SK-N-DZ (cell line): ENCODE measurements around the gene SDHAF2.

RAMPAGE:
- cytosol, long total RNA: no peak
- nucleus, long total RNA: no peak
Measured at GRCh38 chr11:61153158-61153638, 8.0 kb downstream of the VPS37C start.

DNA sequence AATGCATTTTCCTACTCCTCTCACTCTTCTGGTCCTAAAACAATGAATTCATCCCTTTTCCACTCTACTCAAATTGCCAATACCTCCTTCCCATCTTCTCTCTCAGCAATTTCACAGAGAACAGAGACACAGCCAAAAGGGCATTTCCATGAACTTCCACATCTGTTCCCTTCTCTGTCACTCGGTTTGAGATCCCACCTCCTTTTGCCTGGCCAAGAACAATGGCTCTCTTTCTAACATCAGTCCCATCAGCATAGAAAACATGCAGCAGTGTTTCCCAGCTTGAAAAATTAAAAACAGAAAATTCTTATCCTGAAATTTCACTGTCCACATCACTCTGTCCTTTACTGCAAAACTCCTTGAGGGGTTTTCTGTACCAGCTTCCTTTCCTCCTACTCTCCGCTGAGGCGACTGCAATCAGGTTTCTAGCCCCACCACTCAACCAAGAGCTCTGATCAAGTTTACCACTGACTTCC, 11.8 kb upstream of the VWCE start:
RAMPAGE:
- cytosol, long total RNA: no peak
- nucleus, long total RNA: no peak

DNA sequence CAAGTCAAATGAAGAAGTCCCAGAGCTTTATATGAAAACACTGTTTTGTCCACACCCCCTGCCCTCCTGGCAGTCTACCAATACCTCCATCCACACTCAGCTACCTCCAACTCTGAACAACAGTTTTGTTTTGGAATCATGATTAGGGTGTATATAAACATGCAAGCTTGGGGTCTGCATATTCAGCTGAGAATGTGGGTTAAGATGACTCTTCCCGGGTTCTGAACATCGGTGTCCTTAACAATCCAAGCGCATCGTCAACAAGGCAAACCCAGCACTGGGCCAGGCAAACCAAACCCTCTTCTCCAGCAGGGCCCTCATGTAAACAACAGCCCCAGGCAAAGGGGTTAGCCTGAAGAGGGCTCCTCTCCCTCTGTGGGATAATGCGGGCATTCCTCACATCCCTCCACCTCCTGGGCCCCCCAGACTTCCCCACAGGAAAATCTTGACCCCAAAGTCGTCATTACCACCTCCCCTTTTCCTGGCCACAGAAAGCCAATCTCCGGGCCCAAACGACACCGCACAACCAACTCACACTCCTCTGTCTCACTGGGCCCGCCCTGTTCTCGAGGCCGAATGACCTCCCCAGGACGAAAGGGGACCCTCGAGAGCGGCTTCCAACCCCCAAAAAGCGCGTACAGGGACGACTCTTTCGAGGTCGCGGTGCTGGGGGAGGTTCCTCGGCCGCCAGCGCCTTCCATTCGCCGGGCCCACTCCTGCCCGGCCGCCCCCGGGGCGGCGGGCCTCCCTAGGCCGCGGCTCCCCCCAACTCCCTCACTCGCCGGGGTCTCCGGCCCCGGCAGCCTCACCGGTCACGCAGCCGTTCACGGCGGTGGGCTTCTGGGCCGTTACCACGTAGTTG, 575 bp downstream of the DDB1 start:
RAMPAGE:
- cytosol, long total RNA: no peak
- nucleus, long total RNA: no peak

GRCh38 chr11:61334310-61334879, 1.4 kb downstream of the TKFC start:
RAMPAGE:
- cytosol, long total RNA: no peak
- nucleus, long total RNA: no peak

GRCh38 chr11:61334880-61335641, 2.0 kb downstream of the TKFC start:
RAMPAGE:
- cytosol, long total RNA: no peak
- nucleus, long total RNA: no peak

GRCh38 chr11:61416083-61416713, 13.6 kb downstream of the CPSF7 start:
RAMPAGE:
- cytosol, long total RNA: no peak
- nucleus, long total RNA: no peak

DNA sequence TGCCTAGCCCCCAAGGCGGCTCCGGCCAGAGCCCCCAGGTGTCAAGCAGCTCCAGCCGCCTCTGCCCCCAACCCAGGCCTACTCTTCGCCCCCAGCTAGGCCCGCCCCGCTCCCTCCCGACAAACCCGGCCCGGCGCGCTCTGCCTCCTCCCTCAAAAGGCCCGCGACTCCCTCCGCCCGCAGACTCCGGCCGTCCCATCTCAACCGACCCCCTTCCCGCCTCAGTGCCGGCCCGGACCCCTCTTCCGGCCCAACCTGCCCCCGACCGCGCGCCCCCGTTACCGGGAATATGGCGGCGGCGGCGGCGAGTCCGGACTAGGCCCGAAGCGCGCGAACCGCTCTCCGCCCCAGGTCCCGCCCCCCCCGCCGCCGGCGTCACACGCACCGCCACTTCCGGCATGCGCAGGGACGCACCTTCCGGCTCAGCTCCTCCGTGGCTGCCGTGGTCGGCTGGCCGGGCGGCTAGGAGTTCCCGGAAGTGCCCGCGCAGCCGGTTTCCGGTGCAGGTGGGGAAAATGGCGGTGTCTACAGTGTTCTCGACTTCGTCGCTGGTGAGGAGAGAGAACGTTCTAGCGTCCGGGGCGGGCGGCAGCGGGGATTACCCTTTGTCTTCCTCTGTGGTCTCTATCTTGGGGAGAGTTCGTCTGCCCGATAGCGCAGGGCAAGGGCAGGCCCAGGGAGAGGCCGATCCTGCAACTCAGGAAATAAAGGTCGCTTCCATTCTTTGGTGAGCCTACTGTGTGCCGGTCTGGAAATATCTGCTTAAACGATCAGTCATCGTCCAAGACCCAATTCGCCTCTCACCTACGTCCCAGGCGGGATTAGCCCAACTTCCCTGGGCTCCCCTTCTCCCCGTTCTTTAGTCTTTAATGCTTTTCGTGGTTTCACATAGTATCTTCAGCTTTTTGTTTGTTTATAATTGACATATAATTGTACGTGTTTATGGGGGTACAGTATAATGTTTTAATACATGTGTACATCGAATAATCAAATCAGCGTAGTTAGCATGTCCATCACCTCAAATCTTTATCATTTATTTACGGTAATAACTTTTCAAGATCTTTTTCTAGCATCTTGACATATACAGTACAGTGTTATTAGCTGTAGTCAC, at the start of gene SDHAF2:
SDHAF2 (plus strand) TSS at position 493 of the 1,111 bp plus-strand sequence.
RAMPAGE:
- cytosol, long total RNA: start-site peak on the minus strand centred at position 336 of the sequence, 60 bp wide, 468 and 412 reads in 2 replicates; start-site peak on the plus strand centred at position 460 of the sequence, 99 bp wide, 689 and 873 reads in 2 replicates
- nucleus, long total RNA: start-site peak on the minus strand centred at position 332 of the sequence, 50 bp wide, 399 and 228 reads in 2 replicates

DNA sequence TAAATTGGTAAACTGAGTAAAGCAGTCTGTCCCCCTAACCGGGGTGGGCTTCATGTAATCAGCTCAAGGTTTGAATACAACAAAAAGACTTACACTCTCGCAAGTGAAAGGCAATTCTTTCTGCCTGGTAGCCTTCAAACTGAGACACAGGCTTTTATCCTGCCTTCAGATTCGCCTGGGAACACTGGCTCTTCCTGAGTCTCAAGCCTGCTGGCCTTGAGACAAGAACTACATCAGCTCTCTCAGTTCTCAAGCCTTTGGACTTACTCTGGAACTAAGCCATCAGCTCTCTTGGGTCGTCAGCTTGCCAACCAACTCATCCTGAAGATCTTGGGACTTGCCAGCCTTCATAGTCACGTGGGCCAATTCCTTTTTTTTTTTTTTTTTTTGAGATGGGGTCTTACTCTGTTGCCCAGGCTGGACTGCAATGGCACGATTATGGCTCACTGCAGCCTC, 8.1 kb upstream of the PPP1R32 start:
RAMPAGE:
- cytosol, long total RNA: no peak
- nucleus, long total RNA: no peak

DNA sequence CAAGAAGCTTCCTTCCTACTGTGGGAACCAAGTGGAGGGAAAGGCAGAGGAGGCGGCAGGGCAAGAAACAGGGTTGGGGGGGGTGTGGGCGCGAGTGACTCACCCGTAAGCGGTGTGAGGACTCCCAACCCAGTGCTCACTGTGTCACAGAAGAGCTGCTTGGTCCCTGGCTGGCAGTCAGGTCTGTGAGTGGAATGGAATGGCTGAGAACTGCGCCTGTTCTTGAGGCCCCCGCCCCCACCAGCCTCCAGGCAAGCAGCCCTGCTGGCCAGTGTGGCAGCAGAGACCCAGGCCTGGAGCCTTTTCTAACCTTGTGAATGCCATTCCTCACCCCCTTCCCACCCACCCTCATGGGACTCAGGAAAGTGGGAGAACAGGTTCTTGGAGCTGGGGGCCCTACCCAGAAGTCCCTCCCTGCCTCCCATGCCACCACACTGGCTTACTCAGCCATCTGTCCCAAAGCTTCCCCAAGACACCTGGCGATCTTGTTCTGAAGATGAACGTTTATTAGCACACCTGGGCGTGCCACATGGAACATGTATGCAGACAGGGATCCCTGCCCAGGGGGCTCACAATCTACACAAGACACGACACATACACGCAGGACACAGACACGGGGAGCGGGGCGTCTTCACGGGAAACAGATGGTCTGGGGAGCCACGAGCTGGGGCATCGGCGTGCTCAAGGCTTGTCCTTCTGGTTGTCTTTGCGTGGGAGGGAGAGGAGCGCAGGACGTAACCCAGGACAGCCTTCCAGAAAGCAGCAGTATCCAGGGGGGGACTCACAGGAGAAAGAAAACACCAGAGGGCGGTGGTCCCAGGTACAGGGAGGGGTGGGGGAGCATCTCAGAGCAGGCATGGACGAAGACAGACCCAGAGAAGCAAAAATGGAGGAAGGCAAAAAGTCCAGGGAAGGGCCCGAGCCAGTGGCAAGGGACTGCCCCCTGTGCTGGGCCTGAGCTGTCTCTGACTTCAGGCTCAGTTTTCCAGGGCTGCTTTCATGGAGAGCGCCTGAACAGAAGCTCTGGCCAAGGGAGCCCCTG, 5.0 kb downstream of the LRRC10B start:
RAMPAGE:
- cytosol, long total RNA: no peak
- nucleus, long total RNA: no peak

DNA sequence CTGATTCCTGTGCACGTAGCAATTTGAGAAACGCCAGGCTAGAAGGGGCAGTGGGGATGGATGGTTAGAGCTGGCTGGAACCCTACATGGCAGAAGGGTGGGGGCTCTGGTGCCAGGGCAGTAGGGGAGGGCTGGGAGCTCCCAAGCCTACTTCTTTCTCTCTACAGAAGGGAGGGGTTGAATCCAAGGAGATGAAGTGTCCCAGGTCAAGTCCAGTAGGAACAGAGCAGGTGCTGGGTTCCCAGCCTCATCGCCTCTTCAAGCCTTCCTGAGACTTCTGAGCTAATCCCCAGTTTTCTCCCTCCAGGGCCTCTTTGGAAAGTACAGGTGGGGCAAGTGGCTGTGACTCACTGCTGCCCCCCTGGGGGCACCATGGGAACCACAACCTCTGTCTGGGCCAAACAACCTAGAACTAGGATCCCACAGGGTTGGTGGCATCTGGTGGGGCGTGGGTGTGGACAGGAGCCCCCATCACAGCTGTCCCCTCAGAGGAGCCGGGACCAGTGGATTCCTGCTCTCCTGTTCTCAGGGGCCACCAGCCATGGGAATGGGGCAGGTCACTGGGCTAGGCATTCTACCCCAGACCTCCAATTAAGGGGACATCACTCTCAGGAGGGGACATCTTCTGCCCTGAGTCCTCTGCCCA, 23.6 kb downstream of the LRRC10B start:
RAMPAGE:
- cytosol, long total RNA: no peak
- nucleus, long total RNA: no peak

DNA sequence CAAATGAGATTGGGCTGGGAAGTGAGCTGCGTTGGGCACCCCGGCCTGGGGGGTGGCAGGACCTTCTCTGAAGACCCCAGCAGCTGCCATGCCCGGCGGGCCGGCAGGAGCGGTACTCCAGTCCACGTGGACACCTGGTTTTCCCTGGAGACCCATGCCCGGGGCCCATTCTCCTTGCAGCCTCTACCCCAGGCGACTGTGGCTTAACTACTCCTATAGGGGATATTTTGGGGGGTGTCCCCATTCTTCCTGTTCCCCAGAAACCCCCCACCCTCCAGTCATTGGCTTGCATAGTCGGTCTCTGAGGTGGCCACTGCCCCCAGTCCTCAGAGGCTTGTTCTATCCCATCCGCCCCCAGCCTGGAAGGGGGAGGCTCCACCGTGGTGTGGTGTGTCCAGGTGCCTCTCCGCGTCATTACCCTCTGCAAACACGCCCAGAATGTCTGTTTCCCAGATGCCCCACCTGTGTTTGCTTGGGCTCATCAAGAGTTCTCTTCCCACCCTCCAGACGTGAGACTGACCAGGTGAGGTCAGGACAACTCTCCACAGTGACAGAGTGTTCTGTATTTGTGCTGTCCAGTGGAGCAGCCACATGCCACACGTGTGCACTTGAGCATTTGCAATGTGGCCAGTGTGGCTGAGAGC, 24.7 kb downstream of the LRRC10B start:
RAMPAGE:
- cytosol, long total RNA: no peak
- nucleus, long total RNA: no peak

DNA sequence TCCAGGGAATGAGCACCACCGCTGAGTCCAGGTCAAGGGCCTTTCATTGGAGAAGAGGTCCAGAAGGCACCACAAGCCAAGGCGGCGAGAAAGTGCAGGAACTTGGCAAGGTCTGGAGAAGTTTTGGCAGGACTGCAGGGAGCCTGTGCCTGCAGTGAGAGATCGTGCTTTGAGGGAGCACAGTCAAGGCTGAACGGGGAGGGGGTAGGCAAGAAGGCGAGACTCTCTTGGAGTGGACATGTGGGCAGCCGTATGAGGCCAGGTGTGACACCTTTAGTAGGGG, 30.4 kb downstream of the LRRC10B start:
RAMPAGE:
- cytosol, long total RNA: no peak
- nucleus, long total RNA: no peak

GRCh38 chr11:61551276-61552135, 29.4 kb downstream of the SYT7 start:
RAMPAGE:
- cytosol, long total RNA: no peak
- nucleus, long total RNA: no peak

DNA sequence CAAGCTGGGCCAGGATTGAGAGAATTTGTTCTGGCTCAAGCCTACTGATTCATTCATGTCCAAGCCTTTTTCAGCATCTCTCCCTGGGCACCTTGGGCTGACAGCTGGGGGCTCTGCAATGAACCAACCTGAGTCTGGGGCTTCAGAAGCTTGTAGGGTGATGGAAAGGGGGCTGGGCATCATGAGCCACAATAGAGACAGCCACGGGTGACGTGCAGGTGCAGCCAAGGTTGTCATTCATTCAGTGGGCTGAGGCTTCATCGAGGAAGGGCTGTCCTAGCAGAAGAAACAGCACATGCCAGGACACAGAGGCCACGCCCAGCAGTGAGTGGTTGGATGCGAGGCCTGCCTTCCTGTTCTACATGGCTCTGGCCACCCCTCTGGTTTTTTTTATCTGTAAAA, 19.9 kb upstream of the SYT7 start:
RAMPAGE:
- cytosol, long total RNA: no peak
- nucleus, long total RNA: no peak

RAMPAGE:
- cytosol, long total RNA: no peak
- nucleus, long total RNA: no peak
Measured at GRCh38 chr11:61749547-61750531, 2.6 kb upstream of the MYRF start.

DNA sequence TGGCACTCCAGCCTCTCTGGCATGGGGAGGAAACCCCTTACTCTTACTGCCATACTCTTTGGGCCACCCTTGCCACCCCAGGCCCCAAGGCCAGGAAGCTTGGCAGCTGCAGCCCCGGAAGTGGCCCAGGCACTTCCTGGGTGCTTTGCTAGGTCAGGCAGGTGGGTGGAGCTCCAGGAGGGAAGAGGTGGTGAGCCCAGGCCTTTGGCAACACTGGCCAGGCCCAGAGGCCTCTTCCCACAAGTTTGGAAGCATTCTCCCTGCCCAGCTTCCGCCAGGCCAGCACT, 19.8 kb downstream of the TMEM258 start:
RAMPAGE:
- cytosol, long total RNA: no peak
- nucleus, long total RNA: no peak

GRCh38 chr11:61803020-61804109, 10.7 kb downstream of the FEN1 start:
RAMPAGE:
- cytosol, long total RNA: no peak
- nucleus, long total RNA: no peak

GRCh38 chr11:61827506-61827721, 686 bp upstream of the FADS2 start:
RAMPAGE:
- cytosol, long total RNA: start-site peak on the minus strand at chr11:61827629-61827715, 13 and 7 reads in 2 replicates
- nucleus, long total RNA: no peak

GRCh38 chr11:61828642-61829470, 756 bp downstream of the FADS2 start:
RAMPAGE:
- cytosol, long total RNA: no peak
- nucleus, long total RNA: no peak

GRCh38 chr11:61829471-61830033, 1.5 kb downstream of the FADS2 start:
RAMPAGE:
- cytosol, long total RNA: no peak
- nucleus, long total RNA: no peak